Stomach (tissue), 7 donors: ENCODE data around the gene JARID2.

DNA sequence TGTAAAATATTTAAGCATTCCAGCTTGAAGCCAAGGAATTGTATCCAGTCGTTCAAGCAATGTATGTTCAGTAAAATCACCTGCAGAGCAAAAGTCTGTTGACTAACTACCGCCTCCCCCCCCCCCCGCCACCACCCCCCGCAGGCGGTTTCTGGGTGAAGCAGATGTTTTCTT, 829 bp downstream of the EDN1 start:
- PRO-cap, result no peak
- RAMPAGE, long total RNA, 5 experiments, result no peak in any of the 5 experiments
- RRBS, result no CpG with 5 or more reads among the region's 5 CpGs

DNA sequence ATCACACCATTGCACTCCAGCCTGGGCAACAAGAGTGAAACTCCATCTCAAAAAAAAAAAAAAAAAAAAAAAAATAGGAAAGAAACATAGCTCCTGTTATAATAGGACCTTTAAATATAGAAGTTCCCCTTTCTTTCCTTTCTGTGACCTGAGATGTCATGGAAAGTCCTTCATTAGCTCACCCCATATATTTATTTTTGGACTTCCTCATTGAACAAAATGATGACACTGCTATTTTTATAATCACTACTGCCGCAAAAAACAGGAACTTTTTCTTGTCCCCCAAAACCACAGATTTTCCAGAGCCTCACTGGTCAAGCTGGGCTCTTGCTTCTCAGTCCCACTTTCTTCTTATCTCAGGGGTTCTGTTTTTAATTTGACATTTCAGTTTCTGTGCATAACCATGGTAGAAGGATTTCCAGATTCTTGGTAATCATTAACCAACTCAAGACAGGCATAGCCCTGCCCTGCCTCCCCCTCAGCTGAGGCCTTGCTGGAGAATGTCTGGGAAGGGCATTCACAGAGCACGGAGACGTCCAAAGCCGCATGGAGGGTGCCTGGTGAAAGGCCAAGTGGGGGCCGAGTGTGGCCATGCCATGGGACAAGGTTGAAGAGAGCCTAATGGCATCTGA, 73.5 kb downstream of the EDN1 start:
- PRO-cap, result bidirectional peak, plus-strand start at position 496 of the sequence, minus-strand start at position 350 of the sequence
- RAMPAGE, long total RNA, 5 experiments, result no peak in any of the 5 experiments
- RRBS, result no CpG with 5 or more reads among the region's 5 CpGs

- PRO-cap, result no peak
- RAMPAGE, long total RNA, 5 experiments, result no peak in any of the 5 experiments
- RRBS, result no CpG with 5 or more reads among the region's 3 CpGs
Observed at GRCh38 chr6:13259373-13259789, 69.0 kb downstream of the TBC1D7 start.

DNA sequence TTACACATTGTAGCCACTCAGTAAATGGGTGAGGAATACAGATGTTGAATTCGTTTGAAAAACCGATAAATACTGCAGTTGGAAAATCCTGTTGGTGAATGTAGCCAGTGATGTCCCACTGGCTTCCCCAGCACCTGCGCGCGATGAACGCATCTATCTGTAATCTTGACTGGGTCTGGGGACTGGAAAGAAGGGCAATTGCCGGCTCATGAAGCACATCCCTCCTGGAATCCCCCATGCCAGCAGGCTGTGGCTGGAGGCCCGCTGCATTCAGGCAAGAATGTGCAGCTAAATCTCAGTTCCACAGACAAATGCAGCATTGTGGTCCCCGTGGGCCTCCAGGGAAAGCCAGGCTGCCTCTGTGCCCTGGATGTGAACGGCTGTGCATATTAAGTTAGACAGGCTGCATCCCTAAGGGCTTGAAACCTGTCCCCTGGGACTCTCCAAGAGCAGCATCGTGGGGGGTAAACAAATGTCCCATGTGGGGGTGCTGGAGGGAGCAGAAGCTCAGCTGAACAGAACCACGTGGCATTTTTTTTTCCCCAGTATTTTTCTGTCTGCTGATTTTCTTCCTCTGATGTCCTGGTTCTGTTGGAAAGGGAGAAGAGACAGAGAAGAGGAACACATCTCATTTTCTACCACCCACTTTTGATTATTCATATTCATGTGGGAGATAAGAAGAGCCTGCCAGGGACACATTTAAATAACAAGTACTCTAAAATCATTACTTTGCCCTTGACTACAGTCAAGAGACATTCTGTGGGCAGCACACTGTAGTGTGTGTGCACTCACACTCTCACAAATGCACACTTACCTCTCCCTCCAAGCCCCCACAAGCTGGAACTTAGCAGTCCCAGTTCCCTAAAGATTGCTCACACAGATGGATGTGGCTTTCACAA, 17.1 kb downstream of the GFOD1 start:
- PRO-cap, result no peak
- RAMPAGE, long total RNA, 5 experiments, result start-site peak on the minus strand in 1 of 5 experiments, centred at position 440 of the sequence, 12 reads per replicate
- RRBS, result no CpG with 5 or more reads among the region's 12 CpGs

GRCh38 chr6:13486623-13487196, 690 bp downstream of the GFOD1 start:
- PRO-cap, result bidirectional peak, plus-strand start at chr6:13487137, minus-strand start at chr6:13486828
- RAMPAGE, long total RNA, 5 experiments, result start-site peak on the minus strand in 3 of 5 experiments, at chr6:13486683-13487582 at its widest, 6 to 33 reads per replicate
- RRBS, result under 1% methylated on average over 11 of the region's 52 CpGs

DNA sequence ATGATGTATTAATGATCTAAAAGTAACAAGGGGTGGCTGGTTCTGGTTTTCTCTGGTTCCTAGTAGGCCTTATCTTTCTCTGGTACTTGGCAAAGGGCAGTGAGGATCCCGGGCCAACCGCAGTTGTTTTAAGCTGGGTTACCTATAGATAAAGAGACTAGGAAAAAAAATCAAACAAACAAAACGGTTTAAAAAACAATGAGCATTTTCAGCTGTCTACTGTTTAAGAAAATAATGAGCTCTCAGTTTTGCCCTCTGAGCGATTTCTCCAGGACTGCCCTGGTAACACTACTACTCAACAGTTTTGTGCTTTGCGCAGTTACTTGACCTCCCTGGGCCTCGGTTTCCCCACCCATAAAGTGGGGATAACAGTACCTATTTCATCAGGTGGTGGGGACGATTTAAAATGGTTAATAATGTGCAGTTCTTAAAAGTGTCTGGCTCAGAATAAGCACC, 1.3 kb upstream of the SIRT5 start:
- PRO-cap, result no peak
- RAMPAGE, long total RNA, 5 experiments, result no peak in any of the 5 experiments
- RRBS, result no CpG with 5 or more reads among the region's 7 CpGs

DNA sequence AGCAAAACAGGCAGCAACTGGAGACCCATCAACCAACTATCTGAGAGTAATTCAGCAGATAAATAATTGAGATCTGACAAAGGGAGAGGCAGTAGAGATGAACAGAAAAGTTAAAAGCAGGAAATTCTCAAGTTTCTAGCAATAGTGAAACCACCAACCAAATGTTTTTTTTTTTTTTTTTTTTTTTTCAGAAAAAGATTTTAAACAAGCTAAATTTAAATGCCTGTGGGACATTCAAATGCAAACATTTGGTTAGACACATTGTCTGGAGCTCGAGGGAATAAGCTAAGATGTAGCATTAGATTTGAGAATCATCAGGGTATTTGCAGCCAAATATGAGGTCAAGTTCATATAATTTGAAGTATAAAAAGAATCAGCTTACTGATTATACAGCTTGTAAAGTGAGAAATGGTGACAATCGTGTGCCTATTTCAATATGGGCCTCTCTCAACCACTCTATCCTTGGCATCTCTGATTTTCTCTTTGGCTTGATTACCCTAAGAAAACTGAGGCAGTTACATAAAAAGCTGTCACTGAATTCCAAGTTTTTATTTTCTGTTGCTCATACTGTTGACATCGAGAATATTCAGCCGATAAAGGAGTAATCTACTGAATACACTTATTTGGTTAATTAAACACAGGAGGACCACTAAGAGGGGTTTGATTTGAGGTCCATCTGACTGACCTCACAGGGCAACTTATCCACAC, 16.2 kb downstream of the RANBP9 start:
- PRO-cap, result no peak
- RAMPAGE, long total RNA, 5 experiments, result no peak in any of the 5 experiments
- RRBS, result no CpG with 5 or more reads among the region's 4 CpGs

DNA sequence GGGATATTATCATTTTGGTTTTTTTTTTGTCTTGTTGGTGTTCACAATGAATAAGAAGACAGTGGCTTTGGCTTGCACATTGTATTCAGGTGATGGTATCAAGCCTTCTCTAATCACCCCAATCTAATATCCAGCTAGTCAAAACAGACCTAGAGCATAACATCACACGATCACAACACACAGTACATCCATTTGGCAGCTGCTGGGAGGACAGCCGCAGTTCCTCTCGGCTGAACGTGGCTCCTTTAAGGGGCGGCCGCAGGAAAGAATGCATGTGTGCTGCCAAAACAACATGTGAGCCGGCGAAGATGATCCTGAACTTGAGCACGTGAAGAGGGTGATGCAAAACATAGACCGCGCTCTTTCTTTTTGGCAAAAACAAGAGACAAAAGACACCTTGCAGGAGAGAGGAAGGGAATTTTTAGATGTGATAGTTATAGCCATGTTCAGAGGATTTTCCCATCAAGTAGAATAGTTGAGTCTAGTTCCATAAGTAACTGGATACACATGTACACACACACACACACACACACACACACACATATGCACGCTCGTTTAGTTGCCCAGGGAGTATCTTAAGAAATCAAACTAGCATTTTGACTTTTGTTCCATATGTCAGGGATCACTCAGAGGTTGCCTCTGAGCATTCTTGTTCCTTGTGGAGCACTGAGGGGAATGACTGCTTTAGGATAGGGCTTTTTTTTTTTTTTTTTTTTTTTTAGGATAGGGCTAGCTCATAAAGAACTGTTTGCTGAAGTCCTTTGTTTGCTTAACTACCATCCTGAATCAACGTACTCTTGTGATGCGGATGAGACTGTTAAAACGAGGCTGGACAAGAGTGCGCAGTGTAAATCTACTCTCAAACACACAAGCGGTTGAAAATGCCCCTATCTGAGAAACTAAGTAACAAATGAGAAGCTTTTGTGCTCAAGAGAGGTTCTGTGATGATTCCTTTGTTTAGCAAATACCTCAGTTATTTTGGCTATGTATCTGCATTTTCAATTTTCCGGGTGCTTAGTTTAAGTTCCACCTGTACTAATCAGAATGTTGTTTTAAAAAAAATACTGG, 21.7 kb upstream of the RANBP9 start:
- PRO-cap, result no peak
- RAMPAGE, long total RNA, 5 experiments, result no peak in any of the 5 experiments
- RRBS, result no CpG with 5 or more reads among the region's 19 CpGs

DNA sequence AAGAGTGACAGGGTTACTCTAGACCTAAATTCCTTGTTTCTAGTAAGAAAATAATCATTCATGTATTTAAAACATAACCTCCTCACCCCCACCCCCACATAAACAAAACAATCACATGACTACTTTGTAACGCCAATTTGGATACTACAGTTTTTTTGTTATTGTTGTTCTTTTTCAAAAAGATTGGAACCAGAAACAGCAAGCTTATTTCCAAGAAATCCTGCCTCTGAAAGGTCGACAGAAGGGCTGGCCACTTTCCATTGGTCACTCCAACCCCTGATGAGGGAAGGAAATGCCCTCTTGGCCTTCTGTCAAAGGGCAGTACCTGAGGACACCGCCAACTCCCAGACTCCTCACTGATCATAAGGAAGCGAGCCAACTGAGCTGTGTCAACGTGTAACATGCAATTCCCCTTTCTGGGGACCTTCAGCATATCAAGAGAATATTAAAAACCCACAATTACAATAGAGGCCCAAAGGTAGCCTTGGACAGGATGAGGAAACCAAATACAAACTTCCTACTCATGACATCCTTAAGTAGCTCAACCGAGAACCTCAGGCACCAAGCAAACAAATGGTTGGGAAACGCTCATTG, 2.5 kb downstream of the MCUR1 start:
- PRO-cap, result no peak
- RAMPAGE, long total RNA, 5 experiments, result no peak in any of the 5 experiments
- RRBS, result no CpG with 5 or more reads among the region's 7 CpGs

GRCh38 chr6:14138904-14139309, 21.3 kb downstream of the CD83 start:
- PRO-cap, result no peak
- RAMPAGE, long total RNA, 5 experiments, result no peak in any of the 5 experiments
- RRBS, result no CpG with 5 or more reads among the region's 7 CpGs

- PRO-cap, result no peak
- RAMPAGE, long total RNA, 5 experiments, result no peak in any of the 5 experiments
- RRBS, result no CpG with 5 or more reads among the region's 3 CpGs
Observed at GRCh38 chr6:14276830-14277455, 159.4 kb downstream of the CD83 start.

GRCh38 chr6:14550538-14551186, 433.1 kb downstream of the CD83 start:
- PRO-cap, result no peak
- RAMPAGE, long total RNA, 5 experiments, result no peak in any of the 5 experiments
- RRBS, result no CpG with 5 or more reads among the region's 6 CpGs

GRCh38 chr6:14621953-14622414, 504.4 kb downstream of the CD83 start:
- PRO-cap, result no peak
- RAMPAGE, long total RNA, 5 experiments, result no peak in any of the 5 experiments
- RRBS, result 27% methylated on average over 4 of the region's 13 CpGs

GRCh38 chr6:14729591-14730022, 516.3 kb upstream of the JARID2 start:
- PRO-cap, result no peak
- RAMPAGE, long total RNA, 5 experiments, result no peak in any of the 5 experiments
- RRBS, result no CpG with 5 or more reads among the region's 4 CpGs

GRCh38 chr6:14815633-14816469, 430.0 kb upstream of the JARID2 start:
- PRO-cap, result no peak
- RAMPAGE, long total RNA, 5 experiments, result no peak in any of the 5 experiments
- RRBS, result no CpG with 5 or more reads among the region's 12 CpGs

- PRO-cap, result no peak
- RAMPAGE, long total RNA, 5 experiments, result no peak in any of the 5 experiments
- RRBS, result no CpG with 5 or more reads among the region's 5 CpGs
Observed at GRCh38 chr6:14871228-14871635, 374.6 kb upstream of the JARID2 start.

- PRO-cap, result no peak
- RAMPAGE, long total RNA, 5 experiments, result no peak in any of the 5 experiments
- RRBS, result no CpG with 5 or more reads among the region's 7 CpGs
Observed at GRCh38 chr6:14904591-14904961, 341.3 kb upstream of the JARID2 start.

DNA sequence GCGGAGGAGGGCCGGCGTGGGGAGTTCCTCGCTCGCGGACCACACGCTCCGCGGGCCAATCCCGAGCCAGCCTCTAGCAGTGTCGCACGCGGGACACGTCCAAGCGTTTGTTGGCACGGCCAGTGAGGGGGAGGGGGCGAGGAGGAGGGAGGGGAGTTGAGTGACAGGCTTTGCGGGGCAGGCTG, 714 bp upstream of the JARID2 start:
- PRO-cap, result bidirectional peak, plus-strand start outside the sequence, minus-strand start at position 109 of the sequence
- RAMPAGE, long total RNA, 5 experiments, result no peak in any of the 5 experiments
- RRBS, result no CpG with 5 or more reads among the region's 18 CpGs

DNA sequence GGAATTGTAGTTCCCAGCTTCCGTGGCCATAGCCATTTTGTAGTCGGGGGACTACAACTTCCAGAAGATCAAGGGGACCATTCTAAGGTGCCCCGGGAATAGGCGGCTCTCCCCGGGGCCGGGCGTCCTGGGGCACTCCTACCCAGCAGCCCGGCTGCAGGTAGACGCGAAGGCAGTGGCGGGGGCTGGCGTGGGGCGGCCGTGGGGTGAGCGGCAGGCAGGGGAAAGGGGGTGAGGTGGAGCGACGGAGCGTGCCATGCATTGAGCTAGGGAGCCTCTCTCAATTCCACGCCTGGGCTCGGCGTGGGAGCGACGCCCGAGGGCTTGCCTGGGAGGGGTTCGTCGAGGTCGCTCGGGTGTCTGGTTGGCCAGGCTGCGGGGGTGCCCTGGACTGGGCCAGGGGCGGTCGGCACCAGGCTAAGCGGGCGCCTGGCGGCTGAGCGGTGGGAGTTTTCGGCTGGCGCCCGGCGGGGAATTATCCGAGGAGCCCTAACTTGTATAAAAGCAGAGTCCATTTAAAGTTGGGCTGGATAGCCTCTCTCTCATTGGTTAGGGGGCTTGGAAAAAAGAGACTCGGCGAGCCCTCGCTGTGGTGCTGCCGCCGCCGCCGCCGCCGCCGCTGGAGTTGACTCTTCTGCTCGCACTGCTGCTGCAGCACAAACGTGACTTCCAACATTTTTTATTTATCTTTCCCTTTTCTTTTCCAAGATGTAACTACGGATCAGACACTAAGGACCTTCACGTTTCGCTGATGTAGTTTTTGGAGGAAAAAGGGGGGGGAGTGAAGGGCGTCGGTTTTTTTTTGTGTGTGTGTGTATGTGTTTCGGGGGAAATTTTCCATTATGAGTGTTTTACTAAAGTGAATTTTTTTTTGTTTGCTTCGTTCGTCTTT, at the start of gene JARID2:
JARID2 (plus strand) TSS at position 622 of the 892 bp plus-strand sequence.
- PRO-cap, result bidirectional peak, plus-strand start at position 35 of the sequence, minus-strand start outside the sequence; bidirectional peak, plus-strand start at position 624 of the sequence, minus-strand start at position 627 of the sequence
- RAMPAGE, long total RNA, 5 experiments, result start-site peak on the plus strand in 5 of 5 experiments, centred at positions 586 to 739 of the sequence, 67 to 337 reads per replicate
- RRBS, result no CpG with 5 or more reads among the region's 60 CpGs

DNA sequence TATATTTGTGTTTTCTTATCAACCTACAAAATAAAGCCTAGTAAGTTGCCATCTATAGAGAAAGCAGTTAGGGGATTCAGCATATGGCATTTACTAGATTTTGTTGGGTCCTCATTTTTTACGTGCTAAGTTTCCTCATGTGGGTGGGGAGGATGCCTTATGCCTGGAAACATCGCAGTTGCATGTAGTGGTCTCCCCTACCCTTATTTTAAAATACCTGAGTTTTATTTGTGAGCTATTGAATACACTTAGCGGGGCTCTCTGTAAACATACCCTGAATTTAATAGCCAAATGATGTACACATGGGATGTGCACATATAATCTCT, 27.1 kb downstream of the JARID2 start:
- PRO-cap, result no peak
- RAMPAGE, long total RNA, 5 experiments, result no peak in any of the 5 experiments
- RRBS, result no CpG with 5 or more reads among the region's 3 CpGs